ENCODE measurements around the gene DUSP22.

DNA sequence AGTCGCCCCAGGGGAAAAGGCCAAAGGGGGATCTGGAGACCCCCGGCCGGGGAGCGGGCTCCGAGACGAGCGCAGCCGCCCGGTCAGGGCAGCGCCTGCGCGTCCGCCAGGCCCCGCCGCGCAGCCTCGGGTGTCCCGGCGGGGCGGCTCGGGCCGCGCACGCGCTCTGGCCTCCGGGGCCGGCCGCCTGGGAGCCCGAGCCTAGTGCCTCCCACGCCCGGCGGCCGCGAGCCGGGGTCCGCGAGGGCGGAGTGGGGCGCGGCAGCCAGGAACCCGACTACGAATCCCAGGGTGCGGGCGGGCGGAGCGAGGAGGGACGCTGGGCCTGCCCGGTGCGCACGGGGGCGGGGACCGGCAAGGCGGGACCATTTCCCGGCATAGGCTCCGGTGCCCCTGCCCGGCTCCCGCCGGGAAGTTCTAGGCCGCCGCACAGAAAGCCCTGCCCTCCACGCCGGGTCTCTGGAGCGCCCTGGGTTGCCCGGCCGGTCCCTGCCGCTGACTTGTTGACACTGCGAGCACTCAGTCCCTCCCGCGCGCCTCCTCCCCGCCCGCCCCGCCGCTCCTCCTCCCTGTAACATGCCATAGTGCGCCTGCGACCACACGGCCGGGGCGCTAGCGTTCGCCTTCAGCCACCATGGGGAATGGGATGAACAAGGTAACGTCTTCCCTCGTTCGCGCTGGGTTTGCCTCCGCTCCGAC lies at the start of gene DUSP22:
Gene DUSP22, plus strand, starts transcription at position 582 of the 699 bp plus-strand sequence.
- RRBS: 20% methylated on average over 45 of the region's 87 CpGs

DNA sequence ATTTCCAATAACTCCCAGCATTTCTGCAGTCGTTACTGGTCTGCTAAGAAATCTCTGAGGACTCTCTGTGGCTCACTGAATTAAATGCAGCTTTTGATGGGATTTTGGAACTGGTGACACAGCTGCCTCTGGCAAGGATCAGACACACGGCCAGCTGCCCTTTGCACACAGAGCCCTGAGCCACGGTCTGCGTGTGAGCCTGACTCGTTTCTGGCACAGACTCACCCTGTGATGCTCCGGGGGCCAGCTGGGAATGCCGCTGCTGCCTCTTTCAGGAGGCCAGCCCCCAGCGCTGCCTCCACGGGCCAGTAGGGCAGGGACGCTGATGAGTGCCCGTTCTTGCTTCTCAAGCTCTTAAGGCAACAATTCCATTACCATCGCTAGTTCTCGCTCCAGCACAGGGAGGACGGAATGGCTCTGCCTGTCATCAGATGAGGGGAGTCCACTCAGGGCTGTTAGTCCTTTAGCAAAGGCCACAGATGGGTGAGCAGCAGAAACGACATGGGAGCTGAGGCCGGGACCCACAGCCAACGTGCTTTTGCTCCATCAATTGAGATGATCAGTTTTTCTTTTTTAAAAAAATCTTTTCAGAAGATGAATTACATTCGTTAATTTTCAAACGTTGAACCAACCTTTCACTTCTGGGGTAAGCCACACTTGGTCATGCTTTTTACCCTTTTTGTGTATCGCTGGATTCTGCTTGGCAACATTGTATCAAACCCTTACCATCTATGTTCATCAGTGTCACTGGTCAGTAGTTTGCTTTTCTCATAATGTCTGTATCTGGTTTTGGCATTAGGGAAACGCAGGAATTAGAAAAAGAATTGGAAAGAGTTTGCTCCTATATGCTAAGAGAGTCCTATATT lies 61.8 kb downstream of the IRF4 start:
- RRBS: no CpG with 5 or more reads among the region's 21 CpGs

GRCh38 chr6:503720-504606 lies 112.4 kb downstream of the IRF4 start:
- RRBS: 82% methylated on average over 3 of the region's 35 CpGs

- RRBS: no CpG with 5 or more reads among the region's 8 CpGs
Observed at GRCh38 chr6:1046089-1046557, 265.8 kb upstream of the FOXQ1 start.

- RRBS: 50% methylated on average over 38 of the region's 144 CpGs
Observed at GRCh38 chr6:1313054-1314171, 1.5 kb downstream of the FOXQ1 start.

DNA sequence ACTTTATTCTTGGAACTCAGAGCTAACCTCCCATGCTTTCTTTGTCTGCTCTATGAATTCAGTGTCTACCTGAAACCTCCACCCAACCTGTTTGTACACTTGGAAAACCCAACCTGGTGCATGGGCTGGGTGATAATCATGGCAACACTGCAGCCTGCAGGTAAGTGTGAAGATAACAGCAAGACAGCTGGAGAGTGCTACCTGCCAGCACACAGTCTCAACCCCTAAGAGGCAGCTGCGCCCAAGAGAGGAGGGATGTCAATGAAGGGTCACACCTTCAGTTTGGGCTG lies 24.3 kb downstream of the FOXQ1 start:
- RRBS: no CpG with 5 or more reads among the region's 1 CpG

DNA sequence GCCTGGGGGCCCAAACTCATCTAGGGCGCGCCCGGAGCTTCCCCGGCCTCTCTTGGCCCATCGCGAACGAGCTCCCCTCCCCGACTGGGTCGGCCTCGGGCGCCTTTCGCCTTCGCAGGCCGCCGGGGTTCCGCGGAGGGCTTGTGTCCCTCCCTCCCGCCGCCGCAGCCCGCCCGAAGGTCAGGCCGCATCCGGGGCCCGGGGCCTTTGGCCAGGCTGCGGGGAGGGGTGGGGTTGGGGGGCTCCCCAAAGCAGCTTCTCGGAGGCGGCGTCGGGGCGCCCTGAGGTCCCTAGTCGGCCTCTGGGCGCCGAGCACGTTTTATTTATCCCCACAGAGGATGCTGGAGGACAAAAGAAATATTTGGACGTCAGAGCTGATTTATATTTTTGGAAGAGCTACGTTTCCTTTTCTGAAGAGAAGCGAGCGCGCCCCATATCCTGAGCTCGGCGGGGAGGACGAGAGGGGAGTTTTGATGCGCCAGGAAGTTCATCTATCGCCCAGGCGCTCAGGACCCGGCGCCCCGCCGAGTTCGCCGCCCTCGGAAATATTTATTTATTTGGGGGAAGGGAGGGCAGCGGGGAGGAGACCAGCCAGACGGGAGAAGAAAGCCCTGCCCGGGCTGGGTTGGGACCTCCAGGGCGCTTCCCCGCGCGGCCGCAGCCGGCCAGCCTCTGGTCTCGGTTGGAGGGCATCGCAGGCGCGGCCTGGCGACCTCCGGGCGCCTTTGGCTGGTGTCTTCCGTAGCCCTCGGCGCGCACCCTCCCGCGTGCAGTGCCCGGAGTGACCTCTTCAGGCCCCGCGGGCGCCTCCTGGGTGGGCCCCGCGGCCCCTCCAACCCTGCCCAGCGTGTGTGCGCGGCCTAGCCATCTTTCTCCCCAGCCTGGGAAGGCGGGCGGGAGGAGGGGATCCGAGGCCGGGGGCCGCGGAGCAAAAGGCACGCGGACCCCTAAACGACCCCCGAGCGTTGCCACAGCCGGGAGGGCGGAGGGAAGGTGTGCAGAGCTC lies 5.6 kb upstream of the FOXF2 start:
- RRBS: 7% methylated on average over 62 of the region's 97 CpGs

DNA sequence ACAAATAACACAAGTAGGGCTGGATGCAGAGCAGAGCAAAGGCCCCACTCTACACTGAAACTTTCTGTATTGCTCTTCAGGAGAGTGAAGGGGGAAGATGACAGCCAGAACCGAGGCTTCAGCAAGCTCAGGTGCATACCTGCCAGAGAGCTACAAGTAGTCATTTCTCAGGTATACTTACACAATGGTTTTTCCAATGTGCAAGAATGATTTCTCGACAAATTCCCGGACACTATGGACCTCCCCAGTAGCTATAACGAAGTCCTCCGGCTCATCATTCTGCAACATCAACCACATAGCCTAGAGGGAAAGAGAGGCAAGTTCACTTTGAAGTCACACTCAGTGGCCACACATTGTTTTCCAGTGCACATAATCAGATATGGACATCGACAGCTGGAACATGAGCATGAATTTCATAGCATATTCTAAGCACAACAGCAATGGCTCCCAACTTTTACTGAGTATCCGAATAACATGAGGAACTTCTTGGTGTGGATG lies 132.6 kb downstream of the FOXC1 start:
- RRBS: 92% methylated on average over 2 of the region's 7 CpGs

DNA sequence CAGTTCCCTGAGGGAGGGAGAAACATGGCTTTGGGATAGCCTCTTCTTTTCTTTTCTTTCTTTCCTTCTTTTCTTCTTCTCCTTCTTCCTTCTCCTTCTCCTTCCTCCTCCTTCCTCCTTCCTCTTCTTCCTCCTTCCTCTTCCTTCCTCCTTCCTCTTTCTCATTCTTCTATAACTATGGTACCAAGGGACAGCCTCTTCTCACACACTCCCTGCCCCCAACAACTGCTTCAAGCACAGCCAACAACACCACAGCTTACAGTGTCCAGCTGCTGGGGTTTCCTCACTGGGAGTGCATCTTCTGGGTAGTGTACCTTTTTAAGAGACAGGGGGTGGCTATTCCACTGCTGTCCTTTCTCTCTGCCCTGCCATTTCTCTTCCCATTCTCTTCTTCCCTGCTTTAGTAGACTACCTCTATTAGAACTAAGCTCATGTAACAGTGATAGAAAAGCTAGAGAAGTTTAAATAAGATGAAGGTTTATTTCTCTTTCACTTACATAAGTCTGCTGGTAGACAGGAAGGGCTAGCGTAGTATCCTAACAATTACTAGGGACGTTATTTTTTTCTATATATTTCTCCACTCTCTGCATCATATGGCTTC lies 249.3 kb downstream of the GMDS start:
- RRBS: no CpG with 5 or more reads among the region's 2 CpGs

DNA sequence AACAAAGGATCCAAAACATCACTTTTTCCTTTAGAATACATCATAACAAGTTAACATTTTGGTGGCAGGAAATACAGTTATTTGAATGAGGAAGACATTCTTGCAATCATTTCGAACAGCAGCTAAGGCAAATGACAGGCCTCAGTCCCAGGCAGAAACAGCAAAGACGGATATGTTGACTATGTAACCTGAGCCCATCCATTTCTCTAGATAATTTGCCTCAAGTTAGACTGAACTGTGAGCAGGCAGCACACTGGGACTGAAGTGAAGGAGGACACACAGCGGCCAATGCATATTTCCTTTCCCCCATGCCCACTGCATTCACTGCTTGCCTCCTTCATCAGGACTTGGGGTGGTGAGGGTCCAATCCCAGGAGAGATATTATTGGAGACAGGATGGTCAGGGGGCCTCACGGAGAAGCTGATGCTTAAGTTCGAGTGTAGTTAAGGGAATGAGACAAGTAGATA lies 136.4 kb downstream of the GMDS start:
- RRBS: no CpG with 5 or more reads among the region's 5 CpGs

DNA sequence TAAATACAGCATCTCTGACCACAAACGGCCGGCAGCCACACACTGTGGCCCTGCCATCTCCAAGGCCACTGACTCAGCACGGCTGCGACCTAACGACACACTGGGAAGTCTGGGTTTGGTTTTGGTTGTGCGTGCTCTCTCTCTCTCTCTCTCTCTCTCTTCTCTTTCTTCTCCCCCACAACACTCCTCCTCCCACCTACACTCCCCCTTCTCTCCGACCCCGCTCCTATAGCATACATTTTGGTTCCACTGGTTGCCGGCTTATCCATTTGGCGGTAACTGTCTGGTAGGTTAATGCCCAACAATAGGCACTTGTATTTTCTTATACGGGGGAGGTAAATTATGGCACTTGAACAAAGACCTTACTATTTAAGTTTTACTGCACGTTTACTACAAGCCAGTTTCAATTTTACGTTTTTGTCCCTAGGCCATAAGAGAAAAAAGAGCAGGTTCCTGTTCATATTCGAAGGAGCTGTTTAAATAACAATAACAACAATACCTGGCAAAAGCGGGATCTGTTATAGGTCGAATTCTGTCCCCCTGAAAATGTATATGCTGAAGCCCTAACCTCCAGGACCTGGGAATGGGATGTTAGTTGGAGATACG lies 103.6 kb downstream of the GMDS start:
- RRBS: no CpG with 5 or more reads among the region's 17 CpGs

DNA sequence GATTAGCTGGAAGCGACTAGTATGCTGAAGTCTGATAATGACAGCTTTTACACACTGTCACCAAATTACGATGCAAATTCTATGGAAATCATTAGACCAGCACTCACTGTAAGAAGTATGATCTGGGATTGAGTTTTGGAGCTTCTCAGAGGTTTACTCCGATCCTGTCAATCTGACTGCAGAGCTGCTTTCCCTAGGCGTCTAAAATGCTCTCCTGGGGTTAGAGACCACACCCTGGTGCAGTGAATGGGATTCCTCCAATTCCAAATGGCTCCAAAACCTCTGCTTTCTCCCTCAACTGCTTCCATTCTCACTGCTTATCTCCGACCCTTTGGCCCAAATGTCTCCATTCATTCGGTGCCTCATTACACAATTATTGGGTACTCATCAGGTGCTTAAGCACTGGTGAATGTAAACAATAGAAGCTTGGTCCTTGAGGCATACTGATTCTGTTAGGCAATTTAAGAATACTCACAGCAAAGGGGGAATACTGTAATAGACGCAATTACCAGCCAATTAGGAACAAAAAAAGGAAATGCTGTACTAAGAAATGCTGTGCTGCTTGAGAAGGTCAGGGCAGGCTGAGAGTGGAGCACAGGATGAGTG lies 23.2 kb downstream of the GMDS start:
- RRBS: no CpG with 5 or more reads among the region's 7 CpGs

DNA sequence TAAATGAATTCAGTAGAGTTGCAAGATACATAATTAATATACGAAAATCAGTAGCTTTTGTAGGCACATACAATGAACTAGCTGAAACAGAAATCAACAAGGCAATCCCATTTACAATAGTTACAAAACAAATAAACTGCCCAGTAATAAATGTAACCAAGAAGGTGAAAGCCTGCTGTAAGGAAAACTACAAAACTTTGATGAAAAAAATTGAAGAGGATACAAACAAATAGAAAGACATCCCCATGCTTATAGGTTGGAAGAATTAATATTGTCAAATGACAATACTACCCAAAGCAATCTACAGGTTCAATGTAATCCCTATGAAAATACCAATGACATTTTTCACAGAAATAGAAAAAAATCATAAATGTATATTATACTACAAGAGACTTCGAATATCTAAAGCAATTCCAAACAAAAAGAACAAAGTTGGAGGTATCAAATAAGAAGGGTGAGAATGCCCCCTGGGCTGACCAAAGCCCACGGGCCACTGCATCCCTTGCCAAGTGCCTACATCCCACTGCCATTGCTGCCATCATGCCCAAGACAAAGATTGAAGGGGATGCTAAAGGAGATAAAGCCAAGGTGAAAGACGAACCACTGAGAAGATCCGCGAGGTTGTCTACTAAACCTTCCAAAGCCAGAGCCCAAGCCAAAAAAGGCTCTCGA lies 95.6 kb upstream of the GMDS start:
- RRBS: no CpG with 5 or more reads among the region's 7 CpGs

GRCh38 chr6:2433869-2434513 lies 188.6 kb upstream of the GMDS start:
- RRBS: no CpG with 5 or more reads among the region's 12 CpGs

- RRBS: no CpG with 5 or more reads among the region's 5 CpGs
Observed at GRCh38 chr6:2708385-2708858, 42.3 kb downstream of the MYLK4 start.

- RRBS: no CpG with 5 or more reads among the region's 55 CpGs
Observed at GRCh38 chr6:2764498-2765247, 520 bp upstream of the WRNIP1 start.

DNA sequence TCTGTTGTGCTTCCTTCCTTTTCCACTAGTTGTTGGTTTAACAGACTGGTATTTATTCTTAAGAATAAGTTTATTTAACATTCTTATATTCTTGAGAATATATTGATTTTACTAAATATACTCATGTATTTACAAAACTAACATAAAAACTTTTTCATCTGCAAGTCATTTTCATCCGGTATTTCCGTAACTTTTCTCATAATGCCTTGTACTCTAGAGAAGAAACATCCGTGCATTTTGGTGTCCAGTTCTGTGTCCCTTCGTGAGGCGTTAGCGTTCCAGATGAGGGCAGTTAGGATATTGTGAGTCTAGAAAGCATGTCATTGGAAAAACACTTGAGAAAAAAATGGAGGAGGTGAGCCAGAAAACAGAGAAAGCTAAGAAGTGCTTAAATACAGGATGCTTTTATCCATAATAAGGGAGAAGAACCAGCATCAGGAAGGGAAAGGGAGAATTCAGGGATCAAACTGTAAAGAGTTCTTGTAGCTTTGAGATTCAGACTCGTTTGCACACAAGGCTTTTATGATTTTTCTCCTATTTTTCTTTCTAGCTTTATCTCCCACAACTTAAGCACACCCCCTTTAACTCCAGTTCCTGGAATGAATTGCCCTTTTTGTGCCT lies 1.8 kb downstream of the WRNIP1 start:
- RRBS: no CpG with 5 or more reads among the region's 7 CpGs

DNA sequence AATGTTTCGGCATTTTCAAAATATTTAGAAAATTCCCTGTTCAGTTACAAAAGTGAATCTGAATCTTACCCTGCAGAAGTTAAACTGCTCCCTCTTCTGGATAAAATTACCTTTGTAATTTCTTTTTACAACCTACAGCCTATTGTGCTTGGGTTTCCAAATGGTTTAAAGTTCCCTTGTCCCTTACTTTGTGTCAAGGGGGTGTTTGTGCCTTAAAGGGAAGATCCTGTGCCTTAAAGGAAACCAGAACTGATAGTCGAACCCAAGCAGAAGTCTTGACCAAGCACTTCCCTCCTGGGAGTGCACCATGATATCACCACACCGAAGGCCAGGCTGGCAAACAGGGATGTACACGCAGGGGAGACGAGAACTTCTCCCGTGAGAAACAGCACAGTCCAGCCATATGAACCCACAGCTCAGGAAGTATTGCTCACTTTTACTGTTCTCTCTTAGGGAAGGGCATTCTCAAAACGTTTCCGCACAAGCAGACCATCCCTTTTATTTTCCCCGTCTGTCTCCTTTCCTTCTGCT lies 12.6 kb upstream of the SERPINB1 start:
- RRBS: no CpG with 5 or more reads among the region's 9 CpGs

DNA sequence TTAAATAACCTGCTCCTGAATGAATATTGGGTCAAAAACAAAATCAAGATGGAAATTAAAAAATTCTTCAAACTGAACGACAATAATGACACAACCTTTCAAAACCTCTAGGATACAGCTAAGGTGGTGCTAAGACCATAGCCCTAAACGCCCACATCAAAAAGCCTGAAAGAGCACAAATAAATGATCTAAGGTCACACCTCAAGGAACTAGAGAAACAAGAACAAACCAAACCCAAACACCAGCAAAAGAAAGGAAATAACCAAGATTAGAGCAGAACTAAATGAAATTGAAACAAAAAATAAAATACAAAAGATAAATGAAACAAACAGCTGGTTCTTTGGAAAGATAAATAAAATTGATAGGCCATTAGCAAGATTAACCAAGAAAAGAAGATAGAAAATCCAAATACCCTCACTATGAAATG lies 22.9 kb downstream of the SERPINB9 start:
- RRBS: no CpG with 5 or more reads among the region's 2 CpGs

DNA sequence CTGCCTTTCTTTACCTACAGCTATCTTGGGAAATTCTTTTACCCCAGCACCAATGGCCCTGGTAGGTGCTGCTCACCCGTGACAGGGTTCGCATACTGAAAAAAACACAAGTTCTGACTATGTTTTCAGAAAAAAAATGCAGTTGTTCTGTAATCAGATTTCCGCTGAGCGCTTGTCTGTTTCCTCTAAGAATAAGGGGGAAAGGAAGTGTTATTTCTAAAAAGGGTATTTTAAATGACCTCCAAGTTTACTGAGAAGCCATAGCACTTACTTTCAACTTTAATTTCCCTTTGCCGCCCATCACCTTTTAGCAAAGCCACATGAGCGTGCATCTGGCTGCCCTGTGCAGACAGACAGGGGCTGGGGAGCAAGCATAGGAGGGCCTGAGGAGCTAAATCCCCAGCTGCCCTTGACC lies 28.1 kb downstream of the SERPINB6 start:
- RRBS: no CpG with 5 or more reads among the region's 6 CpGs